UCH-1 (cell line): ENCODE measurements around the gene STRA6.

- RRBS: 48% methylated on average over 2 of the region's 17 CpGs
Observed at GRCh38 chr15:71807009-71807719, 3.2 kb upstream of the NR2E3 start.

DNA sequence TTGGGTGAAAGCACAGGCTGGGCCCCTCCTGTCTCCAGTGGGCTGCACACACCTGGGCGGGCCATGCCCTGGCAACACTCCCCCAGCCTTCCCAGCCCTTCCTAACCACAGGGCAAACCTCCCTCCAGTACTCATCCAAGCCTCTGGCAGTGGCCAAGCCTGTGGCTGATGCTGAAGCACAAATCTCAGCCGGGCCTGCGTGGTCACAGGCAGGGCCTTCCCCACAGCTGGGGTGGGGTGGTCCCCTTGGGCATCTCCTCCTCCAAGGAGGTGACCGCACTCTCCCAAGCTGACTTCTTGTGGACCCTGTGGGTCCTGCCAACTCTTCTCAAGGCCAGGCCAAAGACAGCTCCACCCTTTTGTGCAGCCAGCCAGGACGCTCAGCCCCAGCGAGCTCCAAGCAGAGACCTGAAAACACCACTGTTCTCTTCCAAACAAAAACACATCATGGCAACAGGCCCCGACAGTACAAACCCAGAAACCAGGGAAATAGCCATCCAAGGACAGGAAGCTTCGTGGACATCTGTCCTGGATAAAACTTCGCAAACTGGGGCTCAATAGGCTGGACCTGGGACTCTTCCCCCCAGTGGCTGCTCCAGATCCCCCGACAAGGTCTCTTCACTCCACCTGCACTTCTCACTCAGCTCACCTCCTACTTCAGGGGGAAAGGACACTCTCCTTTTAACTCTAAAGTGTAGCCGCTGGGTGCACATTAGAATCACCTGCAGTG is 21.3 kb downstream of the GRAMD2A start:
- RRBS: no CpG with 5 or more reads among the region's 11 CpGs

GRCh38 chr15:72210269-72210595 is 12.6 kb upstream of the GRAMD2A start:
- RRBS: no CpG with 5 or more reads among the region's 12 CpGs

DNA sequence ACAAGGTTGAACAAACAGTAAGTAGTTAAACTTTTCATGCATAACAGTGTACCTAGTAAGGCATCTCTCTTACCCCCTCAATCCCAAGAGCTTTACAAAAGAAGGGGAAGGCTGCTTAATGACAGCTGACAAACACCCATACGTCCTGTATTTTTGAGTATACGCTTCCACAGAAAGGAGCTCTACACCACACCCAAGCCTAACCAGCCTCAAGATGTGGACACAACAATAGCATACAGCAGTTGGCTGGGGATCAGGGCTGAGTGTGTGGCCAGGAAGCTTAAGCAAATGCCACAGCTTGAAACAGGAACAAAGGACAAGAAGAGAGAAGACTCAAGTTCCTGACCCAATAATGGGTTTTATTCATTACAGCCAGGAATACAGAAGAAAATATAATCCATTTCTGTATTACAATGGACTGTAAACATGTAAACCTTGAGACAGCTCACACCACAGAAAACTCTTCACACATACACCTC is 6.9 kb downstream of the HEXA start:
- RRBS: no CpG with 5 or more reads among the region's 2 CpGs

- RRBS: no CpG with 5 or more reads among the region's 2 CpGs
Observed at GRCh38 chr15:72472876-72473245, 1.3 kb upstream of the ARIH1 start.

DNA sequence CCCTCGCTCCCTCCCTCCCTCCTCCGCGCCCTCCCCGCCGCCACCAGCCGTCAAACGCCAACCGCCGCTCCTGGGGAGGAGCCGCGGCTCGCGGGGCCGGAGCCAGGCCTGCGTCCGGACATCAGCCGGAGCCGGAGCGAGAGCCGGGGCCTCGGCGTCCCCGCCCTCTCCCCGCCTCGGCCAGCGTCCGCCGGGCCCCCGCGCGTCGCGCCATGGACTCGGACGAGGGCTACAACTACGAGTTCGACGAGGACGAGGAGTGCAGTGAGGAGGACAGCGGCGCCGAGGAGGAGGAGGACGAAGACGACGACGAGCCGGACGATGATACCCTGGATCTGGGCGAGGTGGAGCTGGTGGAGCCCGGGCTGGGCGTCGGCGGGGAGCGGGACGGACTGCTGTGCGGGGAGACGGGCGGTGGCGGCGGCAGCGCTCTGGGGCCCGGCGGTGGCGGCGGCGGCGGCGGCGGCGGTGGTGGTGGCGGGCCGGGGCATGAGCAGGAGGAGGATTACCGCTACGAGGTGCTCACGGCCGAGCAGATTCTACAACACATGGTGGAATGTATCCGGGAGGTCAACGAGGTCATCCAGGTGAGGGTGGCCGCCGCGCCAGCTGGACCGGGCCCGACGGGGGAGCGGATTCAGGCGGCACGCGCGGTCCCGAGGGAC is 430 bp downstream of the ARIH1 start:
- RRBS: 5% methylated on average over 52 of the region's 90 CpGs

DNA sequence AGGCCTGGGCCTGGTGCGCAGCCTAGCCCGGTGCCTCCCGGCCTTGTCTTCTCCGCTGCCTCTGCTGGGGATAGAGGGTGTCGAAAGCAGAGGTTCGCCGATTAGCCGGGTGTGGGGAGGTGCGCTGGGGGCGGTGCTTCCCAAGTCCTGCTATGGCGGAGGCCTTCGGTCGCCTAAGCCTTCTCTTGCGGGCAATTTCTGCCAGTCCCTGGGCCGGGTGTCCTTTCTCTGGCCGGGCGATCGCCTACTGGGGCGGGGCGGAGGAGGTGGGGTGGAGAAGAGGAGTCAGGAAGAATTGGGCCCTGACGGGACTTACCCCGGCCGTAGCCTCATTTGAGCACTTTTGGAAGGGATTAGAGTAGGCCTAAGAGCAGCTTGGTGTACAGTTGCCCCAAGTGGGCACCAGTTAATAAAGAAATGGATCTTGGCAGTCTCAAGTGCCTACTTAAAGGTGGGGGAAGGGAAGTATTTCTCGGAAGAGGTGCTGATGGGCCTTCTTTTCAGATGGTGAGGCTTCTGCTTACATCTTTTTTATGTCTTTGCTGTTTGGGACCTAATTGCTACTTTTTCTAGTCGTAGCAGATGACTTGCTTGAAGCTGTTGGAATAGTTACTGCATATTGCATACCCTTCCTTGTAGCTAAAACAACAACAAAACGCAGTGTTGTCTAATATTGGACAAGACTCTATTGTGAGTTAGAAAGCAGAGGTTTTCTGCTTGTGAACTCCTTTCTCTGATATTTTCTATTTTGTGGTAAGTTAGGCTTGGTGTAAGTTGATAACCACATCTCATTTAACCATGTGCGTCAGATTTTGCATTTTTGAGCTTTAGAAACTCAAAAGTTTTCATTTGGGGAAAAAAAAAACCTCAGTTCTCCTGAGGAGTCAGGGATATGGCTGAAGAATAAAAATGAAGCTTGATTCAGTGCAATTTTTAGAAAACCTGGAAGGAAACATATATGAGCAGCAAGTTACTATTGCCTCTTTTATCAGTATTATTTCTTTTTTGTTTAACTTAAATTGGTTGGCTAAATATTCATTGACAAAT is 1.3 kb downstream of the ARIH1 start:
- RRBS: 4% methylated on average over 15 of the region's 27 CpGs

DNA sequence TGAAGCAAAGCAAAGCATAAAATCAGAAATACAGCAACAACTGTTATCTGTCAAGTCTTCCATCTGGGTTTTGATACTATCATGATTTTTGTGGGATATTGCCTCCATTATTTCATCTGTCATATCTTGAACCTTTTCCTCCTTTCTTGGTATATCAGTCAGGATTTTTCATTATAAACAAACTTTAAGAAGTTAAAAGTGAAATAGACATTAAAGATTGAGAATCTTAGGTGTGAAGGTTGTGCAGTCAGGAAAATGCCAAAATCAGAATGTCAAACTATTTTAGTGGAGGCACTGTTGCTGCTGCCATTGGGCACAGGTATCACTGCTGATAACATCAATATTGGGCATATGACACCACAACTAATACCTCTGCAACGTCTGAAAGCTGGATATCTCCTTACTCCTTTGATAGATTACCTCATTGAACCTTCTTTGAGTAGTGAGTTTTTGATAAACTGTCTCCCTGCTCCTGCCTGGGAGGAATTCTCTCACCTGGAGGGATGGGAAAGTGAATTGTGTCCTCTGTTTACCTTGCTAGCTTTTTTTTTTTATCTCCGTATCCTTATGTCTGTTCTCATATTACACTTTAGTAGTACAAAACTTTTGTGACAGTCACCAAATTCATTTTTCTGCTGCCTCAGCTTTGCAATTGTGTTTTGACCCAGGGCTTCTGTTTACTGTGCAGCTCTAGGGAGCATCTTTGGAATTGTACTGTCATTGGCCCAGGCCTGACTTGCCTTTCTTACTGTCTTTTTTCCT is 53.0 kb downstream of the ARIH1 start:
- RRBS: no CpG with 5 or more reads among the region's 2 CpGs

- RRBS: no CpG with 5 or more reads among the region's 7 CpGs
Observed at GRCh38 chr15:72582648-72583850, 71.4 kb upstream of the GOLGA6B start.

GRCh38 chr15:72604618-72605304 is 49.7 kb upstream of the GOLGA6B start:
- RRBS: no CpG with 5 or more reads among the region's 7 CpGs

DNA sequence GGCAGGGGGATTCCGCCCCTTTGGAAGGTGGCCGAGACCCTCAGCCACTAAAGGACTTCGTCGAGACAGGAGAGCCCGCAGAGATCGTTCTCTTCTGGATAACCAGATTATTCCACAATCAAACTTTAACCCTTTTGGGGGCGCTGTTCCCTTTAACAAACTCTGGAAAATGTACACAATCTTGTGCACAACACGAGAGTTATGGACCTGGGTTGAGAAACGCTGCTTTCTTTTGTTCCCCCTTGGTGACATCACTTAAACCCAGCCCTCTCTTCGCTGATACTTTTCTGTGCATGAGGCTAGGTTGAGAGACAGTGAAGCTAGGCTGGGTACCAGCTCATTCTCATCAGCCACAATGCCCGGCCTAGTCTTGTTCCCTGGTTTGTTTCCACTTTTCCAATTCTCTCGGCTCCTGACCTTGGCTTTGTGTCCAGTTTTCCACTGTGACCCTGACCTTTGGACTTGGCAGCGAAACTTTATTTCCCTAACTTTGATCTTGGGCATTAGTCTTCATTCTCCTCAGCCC is 741 bp upstream of the ADPGK start:
- RRBS: no CpG with 5 or more reads among the region's 13 CpGs

GRCh38 chr15:72998847-72999536 is 53.3 kb upstream of the NEO1 start:
- RRBS: no CpG with 5 or more reads among the region's 15 CpGs

DNA sequence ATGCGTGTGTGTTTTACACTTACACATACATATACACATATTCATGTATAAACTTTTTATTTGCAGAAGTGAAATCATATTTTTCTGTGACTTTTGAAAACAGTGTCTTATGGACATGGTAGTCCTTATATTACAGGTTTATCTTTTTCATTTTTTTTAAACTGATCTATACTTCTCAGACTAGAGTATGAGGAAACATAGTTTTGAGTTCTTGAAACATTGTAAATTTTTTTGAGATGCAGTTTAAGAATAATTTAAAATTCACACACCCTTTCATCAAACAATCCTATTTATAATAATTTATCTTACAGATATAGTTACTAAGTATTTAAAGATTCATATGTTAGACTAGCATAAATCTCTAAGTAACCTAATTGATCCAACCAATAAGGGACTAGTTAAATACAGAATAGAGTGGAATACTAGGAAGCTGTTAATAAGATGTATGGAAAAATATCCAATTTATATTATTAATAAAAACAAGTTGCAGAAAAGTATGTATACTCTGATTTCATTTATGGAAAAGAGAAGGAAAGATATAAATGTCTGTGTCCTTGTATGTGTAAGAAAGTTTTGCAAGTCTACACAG is 140.1 kb downstream of the NEO1 start:
- RRBS: no CpG with 5 or more reads among the region's 1 CpG

GRCh38 chr15:73555128-73555599 is 78.0 kb downstream of the NPTN start:
- RRBS: no CpG with 5 or more reads among the region's 4 CpGs

GRCh38 chr15:73689258-73689539 is 5.0 kb downstream of the CD276 start:
- RRBS: no CpG with 5 or more reads among the region's 2 CpGs

DNA sequence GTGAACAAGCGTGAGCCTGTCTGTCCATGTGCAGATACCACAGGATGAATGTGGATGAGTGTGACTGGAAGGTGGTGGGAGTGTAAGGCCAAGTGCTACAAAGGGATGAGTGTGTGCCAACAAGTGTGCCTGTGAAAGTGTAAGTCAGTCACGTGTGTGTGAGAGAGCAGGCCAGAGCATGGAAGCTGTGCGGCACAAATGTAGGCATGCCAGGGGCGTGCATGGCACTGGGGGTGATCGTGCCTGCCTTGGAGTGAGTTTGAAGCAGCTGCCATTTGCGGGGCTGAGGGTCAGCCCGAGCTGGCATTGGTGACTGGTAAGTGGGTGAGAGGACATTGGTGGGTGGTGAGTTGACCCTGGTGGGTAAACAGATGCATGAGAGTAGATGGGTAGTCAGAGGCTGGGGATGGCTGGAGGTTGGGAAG is 24.5 kb downstream of the CD276 start:
- RRBS: no CpG with 5 or more reads among the region's 7 CpGs

DNA sequence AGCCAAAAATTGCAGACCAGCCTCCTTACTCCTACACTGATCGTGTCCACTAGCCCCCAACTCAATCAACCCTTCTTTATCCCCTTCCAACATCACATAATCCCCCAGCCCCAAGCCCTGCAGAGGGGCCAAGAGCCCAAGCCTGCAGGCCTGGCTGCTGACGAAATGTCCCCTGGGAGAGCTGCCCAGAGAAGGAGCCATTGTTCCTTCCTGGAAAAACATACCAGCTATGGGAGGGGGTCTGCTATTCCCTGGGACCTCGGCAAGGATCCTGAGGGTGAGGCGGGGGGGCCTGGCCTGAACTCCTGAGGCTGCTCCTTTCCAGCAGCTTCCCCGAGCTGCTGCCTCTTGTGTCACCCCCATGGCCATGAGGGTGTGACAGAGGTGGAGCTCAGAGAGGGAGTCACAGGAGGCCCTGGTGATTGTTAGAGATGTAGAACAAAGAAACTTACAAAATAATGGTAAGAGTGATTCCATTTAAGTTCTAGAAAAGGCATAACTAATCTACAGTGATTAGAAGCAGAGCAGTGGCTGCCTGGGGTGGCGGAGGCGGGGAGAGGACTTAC is 12.9 kb downstream of the LOXL1 start:
- RRBS: no CpG with 5 or more reads among the region's 7 CpGs

DNA sequence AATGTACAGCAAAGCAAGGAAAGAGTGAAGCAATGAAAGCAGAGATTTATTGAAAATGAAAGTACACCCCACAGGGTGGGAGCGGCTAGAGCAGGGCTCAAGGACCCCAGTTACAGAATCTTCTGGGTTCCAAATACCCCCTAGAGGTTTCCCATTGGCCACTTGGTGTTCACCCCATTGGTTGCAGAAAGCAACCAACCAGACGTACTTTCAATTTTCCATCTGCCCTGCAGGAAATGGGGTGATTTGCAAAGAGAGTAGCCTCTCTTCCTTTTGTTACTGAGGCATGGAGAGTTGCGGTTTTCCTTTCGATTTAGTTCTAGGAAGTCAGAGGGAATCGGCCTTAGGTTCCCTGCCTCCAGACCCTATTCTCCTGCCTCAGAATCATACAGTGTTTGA is 2.4 kb downstream of the PML start:
- RRBS: no CpG with 5 or more reads among the region's 5 CpGs

DNA sequence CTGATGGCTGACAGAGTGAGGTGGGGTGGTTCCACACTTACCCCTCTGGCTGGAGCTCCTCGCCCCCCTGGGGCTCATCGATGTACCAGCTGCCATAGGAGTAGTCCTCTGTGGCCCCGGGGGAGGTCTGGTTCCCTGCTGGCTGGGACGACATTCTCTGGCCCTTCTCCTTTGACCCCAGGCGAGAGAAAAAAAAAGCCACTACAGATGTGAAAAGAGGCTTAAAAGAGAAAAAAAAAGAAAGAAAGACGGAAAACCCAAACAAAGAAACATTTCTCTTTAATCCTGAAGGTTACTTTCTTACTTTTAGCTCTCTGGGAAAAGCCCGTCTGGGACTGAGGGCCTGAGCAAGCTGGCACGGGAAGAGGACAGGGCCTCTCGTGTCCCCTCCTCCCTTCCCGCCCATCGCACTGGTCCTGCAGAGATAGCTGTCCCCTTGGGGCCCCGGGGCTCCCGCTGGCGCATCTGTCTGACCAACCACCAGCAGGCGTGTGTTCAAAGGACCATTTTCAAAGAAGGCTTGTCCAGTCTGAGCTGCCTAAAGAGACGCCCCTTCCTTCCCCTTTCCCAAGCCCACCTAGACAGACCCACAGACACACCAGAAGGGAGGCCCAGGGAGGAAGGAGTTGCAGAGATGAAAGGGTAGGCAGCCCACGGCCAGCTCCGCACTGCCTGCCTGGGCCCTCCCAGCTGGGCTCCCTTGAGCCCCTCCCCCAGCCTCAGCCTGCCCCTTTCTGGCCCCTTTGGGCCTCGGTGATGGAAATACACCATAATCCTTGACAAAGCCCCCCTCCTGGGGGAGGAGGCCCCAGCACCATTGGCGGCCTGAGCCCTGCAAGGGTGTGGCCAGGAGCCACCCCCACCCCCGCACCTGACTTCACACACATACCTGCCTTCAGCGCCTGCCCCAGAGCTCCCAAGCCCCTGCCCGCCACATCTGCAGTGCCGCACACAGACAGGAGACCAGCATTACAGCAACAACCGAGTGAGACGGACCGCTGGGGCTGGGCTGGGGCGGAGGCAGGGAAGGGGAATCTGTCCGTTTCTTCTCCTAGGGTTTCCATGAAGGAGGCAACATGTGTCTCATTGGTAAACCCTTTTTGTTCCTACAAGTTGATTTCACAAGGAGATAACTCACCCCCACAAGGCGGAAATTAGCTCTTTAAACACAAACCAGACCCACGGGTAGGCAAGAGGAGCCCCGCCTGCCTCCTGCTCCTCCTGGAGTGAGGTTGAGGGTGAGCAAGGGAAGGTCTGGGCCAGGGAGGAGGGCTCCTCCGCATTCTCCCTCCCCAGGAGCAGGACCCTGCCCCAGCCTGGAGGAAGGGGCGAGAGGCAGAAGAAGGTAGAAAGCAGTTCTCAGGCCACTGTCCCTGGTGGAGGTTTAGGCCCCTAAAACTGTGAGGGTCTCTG is at the start of gene STRA6:
STRA6 (minus strand) TSS at position 674 of the 1,413 bp plus-strand sequence.
- RRBS: no CpG with 5 or more reads among the region's 34 CpGs

DNA sequence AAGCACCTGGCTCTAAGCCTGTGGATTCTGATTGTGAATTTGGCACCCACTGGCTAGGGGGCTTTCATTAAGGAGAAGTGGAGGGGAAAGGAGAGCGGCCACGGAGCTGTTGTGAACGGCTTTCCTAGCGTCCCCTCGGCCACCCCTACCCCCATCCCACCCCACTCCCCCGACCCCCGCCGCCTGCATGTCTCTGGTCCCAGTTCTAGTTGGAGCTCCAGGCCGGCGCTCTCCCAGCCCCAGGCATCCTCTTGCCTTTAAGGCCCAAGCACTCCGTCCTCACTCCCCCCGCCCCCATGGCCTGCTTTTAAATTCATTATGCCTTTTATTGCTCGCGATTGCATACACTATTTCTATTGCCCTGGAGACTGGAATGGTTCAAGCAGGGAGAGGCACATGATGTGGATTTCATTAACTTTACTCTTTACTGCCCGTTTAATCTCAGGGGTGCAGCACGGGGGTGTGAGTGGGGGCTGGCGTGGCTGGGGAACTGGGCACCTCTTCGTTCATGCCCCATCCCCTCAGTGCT is 13.4 kb upstream of the CCDC33 start:
- RRBS: no CpG with 5 or more reads among the region's 18 CpGs